Peyer's patch (tissue), 4 donors: ENCODE measurements around a stretch of chr18.

GRCh38 chr18:35456300-35456891 lies 41.4 kb downstream of the INO80C start:
- PRO-cap = no peak
- RAMPAGE, long total RNA, 4 experiments = no peak in any of the 4 experiments

DNA sequence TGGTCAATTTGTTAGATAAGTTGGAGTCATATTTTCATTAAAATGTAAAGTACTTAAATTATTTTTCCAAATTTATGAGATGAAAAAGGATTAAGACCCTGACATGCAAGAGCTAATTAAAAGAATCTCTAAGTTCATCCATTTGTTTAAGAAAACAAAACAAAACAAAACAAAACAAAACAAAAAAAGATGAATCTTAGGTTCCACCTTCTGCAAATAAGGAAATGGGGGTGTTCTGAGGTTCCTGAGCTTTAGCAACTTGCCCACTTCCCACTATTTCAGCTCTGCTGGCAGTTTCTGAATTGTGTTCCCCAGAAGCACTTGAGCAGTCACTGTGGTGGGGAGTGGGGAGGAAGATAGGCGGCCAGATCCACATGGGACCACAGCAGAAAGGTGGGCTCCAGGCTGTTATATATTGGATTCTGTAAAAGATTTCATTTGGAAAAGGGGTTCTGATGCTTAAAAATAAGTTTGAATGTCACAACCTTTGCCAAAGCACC lies 20.3 kb downstream of the INO80C start:
- PRO-cap = no peak
- RAMPAGE, long total RNA, 4 experiments = no peak in any of the 4 experiments

DNA sequence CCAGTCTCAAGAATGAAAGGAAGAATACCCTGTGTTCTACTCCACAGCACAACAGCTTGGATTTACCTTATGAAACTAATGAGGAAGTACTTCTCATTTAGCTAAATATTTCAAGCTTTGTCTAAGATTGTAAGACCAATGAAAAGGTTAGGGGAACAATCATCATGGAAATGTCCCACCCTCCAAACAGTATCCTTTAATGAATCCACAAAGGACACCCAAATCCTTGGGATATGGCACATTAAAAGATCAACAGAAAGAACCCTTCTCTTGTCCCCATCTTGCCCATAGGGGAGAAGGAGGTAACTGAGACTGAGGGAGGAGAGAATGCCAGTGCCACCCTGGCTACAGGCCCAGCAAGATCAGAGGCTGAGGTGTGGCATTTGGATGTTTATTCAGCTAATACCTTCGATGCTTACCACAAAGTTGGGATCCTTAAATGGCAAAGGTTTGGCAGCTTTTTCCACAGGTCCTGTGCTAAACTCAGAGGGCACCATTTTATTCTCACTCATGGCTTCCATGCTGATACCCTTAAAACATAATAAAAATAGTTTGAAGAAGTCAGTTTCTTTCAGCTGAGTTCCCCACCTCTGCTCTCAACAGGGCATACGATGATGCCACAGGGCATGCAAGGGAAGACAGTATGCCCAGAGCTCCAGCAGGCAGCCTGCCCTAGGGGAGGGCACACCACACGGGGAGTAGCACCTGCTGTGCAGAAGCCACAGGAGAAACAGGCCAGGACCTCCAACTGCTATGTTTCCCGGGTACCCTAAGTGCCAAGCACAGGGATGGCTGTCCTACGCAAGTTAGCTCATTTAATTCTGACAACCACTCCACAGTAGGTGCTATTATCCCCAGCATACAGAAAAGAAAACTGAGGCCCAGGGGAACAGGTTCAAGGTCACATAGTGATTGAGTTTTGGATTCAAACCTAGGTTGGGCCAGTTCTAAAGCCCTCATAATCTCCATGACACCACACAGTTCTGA lies 17.4 kb downstream of the INO80C start:
- PRO-cap = no peak
- RAMPAGE, long total RNA, 4 experiments = no peak in any of the 4 experiments

- PRO-cap = no peak
- RAMPAGE, long total RNA, 4 experiments = no peak in any of the 4 experiments
These were observed 15.2 kb upstream of the INO80C start for GRCh38 chr18:35512858-35513496.

DNA sequence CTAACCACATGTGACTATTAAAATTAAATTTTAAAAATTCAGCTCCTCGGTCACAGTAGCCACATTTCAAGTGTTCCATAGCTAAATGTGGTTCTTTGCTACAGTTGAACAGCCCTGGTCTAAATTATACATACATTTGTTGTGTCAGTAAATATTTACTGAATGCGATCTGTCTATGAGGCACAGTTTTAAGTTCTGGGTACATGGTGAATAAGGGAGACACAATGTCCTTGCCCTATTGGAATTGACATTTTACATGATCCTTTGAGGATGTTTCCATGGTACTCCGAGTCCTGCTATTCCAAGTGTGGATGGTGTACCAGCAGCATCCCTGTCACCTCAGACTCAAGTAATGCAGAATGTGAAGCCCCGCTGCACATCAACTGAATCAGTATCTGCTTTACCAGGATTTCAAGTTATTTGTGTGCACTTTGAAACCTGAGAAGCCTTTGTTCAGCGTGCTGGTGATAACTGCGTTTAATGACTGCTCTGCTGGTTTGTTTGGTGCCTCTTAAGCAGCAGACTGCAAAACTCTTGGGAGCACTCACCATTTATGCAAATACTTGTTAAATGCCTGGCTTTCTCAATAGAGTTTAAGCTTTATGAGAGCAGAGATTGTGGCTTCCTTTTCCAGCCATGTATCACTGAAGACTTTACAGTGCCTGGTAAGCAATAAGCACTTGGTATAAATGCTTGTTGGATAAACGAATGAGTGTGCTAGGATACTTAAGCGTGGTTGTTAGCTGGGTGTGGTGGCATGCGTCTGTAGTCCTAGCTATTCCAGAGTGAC lies 1.5 kb downstream of the GALNT1 start:
- PRO-cap = unidirectional peak, minus-strand start at position 451 of the sequence
- RAMPAGE, long total RNA, 4 experiments = no peak in any of the 4 experiments

DNA sequence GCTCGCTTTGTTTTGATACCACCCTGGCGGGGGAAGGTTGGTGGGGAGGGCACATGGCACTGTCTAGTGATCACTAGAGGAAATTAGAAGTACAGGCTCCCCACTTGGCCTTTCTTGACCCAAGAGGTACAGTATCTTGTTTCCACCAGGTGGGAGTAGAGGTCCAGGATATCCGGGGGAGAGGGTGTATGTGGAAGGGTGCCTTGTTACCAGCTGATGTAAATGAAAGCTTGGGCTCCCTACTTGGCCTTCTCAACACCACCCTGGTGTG lies 7.4 kb downstream of the GALNT1 start:
- PRO-cap = no peak
- RAMPAGE, long total RNA, 4 experiments = no peak in any of the 4 experiments

DNA sequence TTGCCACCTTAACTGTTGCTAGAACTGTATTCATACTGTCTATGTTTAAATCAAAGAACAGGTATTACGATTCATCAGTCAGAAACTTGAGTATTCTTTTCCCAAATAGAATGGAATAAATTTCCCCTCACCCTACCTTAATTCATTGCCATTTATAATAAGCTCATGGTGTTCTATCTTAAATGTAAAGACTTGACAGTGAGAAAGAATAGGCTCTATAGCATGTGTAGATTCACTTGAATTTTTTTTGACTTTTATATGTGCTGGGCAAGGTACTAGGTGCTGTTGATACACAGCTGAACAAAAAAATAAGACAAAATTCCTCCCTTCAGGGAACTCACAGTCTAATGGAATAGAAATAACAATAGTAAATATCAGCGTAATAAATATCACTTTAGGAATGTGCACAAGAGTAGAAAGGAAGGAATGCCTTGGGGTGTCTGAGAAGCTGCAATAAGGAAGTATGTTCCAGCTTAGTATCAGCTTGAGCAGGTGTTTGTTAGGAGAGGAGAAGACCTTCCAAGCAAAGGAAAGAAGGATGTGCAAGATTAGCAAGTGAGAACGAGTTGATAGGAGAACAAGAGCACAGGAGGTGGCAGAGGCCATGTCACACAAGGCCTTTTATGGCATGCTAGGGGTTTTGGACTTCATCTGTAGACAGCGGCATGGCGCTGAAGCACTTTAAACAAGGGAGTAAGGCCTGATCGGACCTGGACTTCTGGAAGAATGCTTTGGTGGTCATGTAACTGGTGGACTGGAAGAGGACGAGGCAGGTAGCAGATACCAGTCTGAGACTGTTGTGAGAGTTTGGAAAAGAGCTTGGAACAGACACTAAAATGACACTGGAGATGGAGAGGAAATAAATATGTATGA lies 74.7 kb downstream of the GALNT1 start:
- PRO-cap = no peak
- RAMPAGE, long total RNA, 4 experiments = no peak in any of the 4 experiments

- PRO-cap = no peak
- RAMPAGE, long total RNA, 4 experiments = no peak in any of the 4 experiments
These were observed 26.3 kb downstream of the ELP2 start for GRCh38 chr18:36155874-36156437.

- PRO-cap = bidirectional peak, plus-strand start at chr18:36188521, minus-strand start at chr18:36188375
- RAMPAGE, long total RNA, 4 experiments = no peak in any of the 4 experiments
These were observed 639 bp downstream of the MOCOS start for GRCh38 chr18:36187611-36188660.

GRCh38 chr18:36326733-36327369 lies 29.3 kb downstream of the FHOD3 start:
- PRO-cap = no peak
- RAMPAGE, long total RNA, 4 experiments = no peak in any of the 4 experiments

- PRO-cap = no peak
- RAMPAGE, long total RNA, 4 experiments = no peak in any of the 4 experiments
These were observed 105.2 kb downstream of the FHOD3 start for GRCh38 chr18:36402779-36403131.

GRCh38 chr18:36829627-36830149 lies 761 bp downstream of the KIAA1328 start:
- PRO-cap = no peak
- RAMPAGE, long total RNA, 4 experiments = no peak in any of the 4 experiments

DNA sequence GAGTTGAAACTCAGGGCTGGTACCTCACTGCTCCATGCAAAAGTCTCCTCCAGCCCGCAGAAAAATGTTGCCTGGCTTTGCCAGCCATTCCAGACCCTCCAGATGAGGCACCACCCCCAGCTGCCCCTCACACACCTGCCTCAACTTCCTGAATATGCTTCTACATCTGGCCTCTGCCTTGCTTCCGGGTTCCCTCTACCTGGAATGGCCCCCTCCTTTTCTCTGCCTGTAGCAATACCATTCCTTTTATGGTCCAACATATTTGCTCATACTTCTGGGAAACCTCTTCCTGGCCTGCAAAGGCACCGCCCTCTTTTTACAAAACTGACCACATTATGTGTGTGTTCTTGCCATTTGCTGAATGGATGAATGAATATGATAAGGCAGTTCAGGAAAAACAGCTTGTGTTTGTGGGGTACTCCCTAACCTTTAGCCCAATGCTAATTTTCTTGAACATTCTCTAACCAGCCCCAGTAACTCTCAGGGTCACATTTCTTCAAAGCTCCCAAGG lies 112.6 kb downstream of the CELF4 start:
- PRO-cap = no peak
- RAMPAGE, long total RNA, 4 experiments = no peak in any of the 4 experiments

DNA sequence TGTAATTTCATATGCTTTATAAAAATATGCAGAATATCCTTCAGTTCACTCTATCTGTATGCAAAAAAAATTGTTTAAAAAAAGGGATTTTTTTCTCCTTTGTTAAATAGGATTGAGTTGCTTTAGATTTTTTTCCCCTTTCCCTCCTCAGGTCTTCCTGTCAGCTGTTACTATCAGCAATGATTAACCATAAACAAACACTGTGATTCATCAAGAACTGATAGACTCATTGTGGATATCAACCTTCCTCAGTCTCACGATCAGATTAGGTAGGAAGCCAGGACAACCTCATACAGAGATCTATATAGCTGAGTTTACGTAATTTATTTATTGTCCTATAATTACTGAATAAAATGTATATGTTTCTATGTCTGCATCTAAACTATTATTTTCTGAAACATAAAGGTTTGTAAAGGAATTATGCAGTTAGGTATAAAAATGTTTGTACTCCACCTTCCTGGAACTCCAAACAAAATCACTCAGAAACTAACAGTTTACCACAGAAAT lies 2136.3 kb upstream of the CELF4 start:
- PRO-cap = unidirectional peak, plus-strand start at position 263 of the sequence
- RAMPAGE, long total RNA, 4 experiments = no peak in any of the 4 experiments

- PRO-cap = no peak
- RAMPAGE, long total RNA, 4 experiments = no peak in any of the 4 experiments
These were observed 1869.8 kb upstream of the PIK3C3 start for GRCh38 chr18:40085182-40085640.

GRCh38 chr18:43863137-43863576 lies 585.9 kb upstream of the SYT4 start:
- PRO-cap = no peak
- RAMPAGE, long total RNA, 4 experiments = no peak in any of the 4 experiments

- PRO-cap = no peak
- RAMPAGE, long total RNA, 4 experiments = no peak in any of the 4 experiments
These were observed 19.9 kb downstream of the SETBP1 start for GRCh38 chr18:44700473-44701031.

- PRO-cap = no peak
- RAMPAGE, long total RNA, 4 experiments = start-site peak on the plus strand in 1 of 4 experiments, at chr18:44743041-44743390 at its widest, 5 reads per replicate
These were observed 62.1 kb downstream of the SETBP1 start for GRCh38 chr18:44742536-44743411.

GRCh38 chr18:44743891-44745240 lies 63.7 kb downstream of the SETBP1 start:
- PRO-cap = no peak
- RAMPAGE, long total RNA, 4 experiments = start-site peak on the plus strand in 1 of 4 experiments, at chr18:44744429-44744977 at its widest, 6 reads per replicate

DNA sequence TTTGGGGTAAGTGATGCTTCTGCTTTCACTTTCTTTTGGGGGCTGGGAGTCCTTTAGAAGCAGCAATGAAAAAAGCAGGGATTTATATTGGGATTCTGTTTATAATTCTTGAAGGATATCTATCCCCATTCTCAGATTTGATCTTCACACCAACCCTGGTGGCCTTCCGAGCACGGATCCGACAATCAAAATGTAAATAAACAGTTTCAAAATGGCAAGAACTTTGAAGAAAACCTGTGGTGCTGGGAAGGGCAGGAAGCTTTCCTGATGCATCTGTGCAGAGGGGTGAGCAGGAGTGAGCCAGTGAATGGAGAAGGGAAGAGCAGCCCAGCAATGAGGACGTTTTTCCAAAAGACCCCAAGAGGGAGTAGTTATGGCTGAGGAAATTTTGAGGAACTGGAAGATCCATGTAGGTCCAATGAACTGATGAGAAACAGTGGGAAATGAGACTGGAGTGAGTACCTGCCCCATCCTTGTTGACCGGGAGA lies 119.6 kb downstream of the SETBP1 start:
- PRO-cap = no peak
- RAMPAGE, long total RNA, 4 experiments = no peak in any of the 4 experiments